OCI-LY7 (cell line): ENCODE data around the genes MTCH1, PIM1 and TBC1D22B.

DNA sequence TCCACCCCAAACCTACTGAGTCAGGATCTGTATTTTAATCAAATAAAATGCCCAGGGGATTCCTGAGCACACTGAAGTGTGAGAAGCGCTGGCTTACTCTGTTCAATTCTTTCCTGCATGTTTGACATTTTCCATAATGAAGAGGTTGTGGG is 441 bp upstream of the MAPK13 start:
- PRO-cap = no peak
- RAMPAGE, long total RNA = no peak

- PRO-cap = no peak
- RAMPAGE, long total RNA = no peak
Observed at GRCh38 chr6:36335583-36336101, 1.0 kb downstream of the BNIP5 start.

DNA sequence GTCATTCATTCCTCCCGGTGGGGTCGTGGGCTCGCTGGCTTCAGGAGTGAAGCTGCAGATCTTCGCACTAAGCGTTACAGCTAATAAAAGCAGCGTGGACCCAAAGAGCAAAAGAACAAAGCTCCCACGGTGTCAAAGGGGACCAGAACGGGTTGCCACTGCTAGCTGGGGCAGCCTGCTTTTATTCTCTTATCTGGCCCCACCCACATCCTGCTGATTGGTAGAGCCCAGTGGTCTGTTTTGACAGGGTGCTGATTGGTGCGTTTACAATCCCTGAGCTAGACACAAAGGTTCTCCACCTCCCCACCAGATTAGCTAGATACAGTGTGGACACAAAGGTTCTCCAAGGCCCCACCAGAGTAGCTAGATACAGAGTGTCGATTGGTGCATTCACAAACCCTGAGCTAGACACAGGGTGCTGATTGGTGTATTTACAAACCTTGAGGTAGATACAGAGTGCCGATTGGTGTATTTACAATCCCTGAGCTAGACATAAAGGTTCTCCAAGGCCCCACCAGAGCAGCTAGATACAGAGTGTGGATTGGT is 23.9 kb downstream of the ETV7 start:
- PRO-cap = unidirectional peak, minus-strand start at position 157 of the sequence
- RAMPAGE, long total RNA = no peak

DNA sequence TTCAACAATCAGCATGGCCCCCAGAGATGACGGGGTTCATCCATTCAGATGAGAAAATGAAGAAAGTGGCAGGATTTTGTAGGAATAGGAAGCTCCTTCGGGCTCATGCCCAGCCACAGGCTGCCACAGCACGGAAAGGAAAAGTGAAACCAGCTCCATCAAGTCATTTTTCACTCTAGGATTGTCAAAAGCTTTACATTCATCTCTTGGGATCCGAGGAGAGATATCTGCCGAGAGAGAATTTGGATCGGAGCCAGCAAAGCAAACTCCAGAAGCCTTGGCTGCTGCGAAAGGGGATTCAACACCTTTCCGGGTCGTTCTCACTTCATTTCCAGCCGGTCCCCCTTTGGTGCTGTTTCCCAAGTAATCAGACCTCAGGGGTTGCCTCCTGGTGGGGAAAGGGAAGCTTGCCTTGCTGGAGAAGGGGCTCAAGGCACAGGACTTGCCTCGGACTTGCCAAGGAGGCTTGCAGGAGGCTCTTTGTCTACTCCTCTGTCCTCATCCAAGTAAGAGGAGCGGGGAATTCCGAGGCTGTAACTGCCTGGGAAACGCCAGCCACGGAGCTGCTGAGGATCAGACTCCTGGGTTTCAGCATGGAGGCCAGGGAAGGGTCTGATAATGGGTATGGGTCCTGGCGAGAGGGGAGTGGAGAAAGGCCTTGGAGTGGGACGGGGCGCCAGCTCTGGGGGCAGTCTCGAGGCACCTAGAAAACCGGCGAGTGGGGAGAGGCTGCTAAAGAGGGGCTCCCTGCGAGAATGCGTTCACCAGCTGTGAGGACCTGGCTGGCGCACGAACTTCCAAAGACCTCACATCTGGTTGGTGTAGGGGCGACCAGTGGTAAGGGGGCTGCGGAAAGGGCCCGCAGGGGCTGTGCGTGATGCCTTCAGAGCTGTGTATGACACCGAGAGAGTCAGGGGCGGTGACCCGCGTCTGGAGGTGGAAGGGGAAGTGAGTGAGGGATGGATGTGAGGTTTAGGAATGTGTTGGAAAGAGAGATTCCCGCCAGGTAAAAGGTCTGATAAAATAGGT is 730 bp downstream of the ETV7 start:
- PRO-cap = no peak
- RAMPAGE, long total RNA = no peak

GRCh38 chr6:36443141-36443771 is 456 bp downstream of the KCTD20 start:
- PRO-cap = bidirectional peak, plus-strand start at chr6:36443326, minus-strand start at chr6:36443332; unidirectional peak, minus-strand start at chr6:36443613
- RAMPAGE, long total RNA = no peak

GRCh38 chr6:36616742-36617723 is 22.9 kb downstream of the SRSF3 start:
- PRO-cap = no peak
- RAMPAGE, long total RNA = no peak

- PRO-cap = no peak
- RAMPAGE, long total RNA = no peak
Observed at GRCh38 chr6:36683336-36683798, 4.9 kb downstream of the CDKN1A start.

DNA sequence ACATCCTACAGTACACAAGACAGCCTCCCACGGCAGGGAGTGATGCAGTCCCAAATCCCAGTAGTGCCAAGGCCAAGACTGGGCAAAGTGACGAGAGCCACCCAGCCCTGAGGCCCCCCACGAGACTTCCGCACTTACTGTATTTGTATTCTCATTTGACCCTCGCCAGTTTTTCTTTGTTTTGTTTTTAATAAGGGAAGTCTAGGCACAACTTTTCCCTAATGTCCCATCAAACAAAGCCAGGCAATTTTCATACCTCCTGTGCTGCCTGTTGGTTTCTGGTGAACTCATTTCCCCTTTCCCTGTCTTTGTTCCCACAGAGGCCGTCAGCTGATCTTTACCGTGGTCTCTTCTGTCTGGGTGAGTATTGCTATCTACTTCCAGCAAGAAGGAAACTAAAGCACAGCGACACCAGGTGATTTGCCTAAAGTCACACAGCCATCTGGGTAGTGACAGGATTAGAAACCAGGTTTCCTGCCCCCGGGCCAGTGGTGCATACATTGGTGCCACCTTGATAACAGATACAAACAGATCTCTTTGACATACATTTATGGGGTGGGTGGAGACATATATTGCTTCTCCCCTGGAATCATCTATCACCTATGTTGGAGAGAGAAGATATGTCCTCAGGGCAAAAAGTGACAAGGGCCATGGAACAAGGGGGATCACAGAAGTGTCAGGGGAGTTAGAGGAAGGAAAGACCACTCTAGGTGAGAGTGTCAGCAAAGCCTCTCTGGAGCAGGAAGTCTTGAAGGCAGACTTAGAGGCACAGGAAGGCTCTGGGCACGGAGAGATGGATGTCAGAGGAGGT is 59.6 kb downstream of the RAB44 start:
- PRO-cap = bidirectional peak, plus-strand start at position 468 of the sequence, minus-strand start at position 358 of the sequence
- RAMPAGE, long total RNA = no peak

GRCh38 chr6:36850099-36850534 is 10.9 kb upstream of the CPNE5 start:
- PRO-cap = no peak
- RAMPAGE, long total RNA = no peak

DNA sequence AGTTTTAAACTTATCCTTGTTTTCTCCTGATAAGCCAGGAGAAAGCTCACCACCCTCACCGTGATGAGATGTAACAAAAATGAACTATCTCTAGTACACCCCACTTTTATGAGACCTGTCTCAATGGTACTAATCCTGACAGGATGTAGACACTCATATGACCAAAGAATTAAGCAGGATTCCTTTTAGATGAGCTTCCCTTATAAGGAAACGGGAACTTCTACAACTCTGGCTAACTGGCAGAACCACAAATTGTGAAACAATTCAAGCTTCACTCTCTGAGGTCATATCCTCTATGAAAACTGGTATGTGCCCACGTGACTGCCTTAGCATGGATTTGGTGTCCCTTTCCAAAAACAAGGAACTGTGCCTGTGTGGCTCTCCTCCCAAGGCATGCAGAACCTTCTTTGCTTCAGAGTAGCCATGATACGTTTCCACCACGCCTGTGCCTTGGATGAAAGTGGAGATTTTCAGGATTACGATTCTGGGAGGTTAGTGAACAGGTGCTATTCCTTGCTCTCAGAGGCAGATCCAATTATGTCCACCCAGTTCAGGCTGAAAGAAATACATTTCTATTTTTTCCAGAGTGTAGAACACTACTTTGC is 14.1 kb upstream of the CPNE5 start:
- PRO-cap = no peak
- RAMPAGE, long total RNA = no peak

- PRO-cap = no peak
- RAMPAGE, long total RNA = no peak
Observed at GRCh38 chr6:36867669-36867956, 7.0 kb downstream of the PPIL1 start.

DNA sequence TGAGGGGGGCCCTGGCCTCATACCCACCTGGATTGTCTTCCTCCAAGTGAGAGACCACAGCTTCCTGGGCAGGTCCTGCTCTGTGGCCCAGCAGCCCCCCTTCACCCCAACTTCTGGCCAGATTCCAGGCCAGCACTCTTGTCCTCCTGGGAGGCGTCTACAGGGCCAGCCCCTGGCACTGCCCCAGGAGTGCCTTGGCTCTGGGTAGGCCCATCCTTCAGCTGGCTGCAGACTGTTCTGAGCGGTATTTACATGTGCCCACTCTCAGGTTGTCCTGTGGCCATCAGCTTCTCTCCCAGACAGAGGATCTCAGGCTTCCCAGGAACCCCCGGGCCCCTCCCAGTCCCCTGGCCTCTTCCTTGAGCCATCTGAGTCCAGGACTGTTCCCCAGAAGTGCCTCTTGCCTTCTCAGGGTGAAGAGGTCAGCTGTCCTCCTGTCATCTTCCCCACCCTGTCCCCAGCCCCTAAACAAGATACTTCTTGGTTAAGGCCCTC is 9.5 kb downstream of the PI16 start:
- PRO-cap = no peak
- RAMPAGE, long total RNA = no peak

- PRO-cap = bidirectional peak, plus-strand start at chr6:36986305, minus-strand start at chr6:36986145
- RAMPAGE, long total RNA = no peak
Observed at GRCh38 chr6:36985980-36987051, at the start of gene MTCH1. MTCH1 (minus strand) TSS chr6:36986196.

GRCh38 chr6:36987515-36987828 is 1.5 kb upstream of the MTCH1 start:
- PRO-cap = no peak
- RAMPAGE, long total RNA = no peak

DNA sequence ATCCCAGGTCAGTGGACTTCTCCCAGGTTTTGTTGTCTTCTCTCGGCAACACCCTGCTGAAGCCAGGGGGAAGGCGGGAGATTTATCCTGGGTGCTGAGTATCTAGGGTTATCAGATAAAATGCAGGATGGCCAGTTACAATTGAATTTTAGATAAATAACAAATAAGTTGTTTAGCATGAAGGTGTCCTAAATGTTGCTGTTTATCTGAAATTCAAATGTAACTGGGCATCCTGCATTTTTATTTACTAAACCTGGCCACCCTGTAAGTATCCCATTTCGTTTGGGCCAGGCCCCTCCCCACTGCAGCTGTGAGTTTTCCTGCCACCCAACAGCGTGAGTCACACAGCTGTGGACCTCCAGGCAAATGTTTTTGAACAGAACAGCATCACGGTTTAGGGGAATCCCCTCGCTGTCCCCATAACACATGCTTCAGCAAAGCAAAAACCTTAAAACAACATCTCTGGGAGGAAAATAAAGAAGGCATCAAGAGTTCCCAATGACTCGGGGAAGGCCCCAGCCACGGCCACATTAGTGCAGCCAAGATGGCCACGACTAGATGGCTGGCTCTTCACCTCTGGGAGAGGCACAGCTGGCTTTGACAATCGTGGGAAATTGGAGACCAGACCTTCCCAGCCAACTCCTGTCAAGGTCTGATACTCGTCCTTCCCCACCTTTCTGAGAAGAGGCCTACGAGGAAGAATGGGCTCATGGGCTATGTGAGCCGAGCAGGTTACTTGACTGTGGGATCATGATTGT is 43.3 kb downstream of the FGD2 start:
- PRO-cap = no peak
- RAMPAGE, long total RNA = no peak

DNA sequence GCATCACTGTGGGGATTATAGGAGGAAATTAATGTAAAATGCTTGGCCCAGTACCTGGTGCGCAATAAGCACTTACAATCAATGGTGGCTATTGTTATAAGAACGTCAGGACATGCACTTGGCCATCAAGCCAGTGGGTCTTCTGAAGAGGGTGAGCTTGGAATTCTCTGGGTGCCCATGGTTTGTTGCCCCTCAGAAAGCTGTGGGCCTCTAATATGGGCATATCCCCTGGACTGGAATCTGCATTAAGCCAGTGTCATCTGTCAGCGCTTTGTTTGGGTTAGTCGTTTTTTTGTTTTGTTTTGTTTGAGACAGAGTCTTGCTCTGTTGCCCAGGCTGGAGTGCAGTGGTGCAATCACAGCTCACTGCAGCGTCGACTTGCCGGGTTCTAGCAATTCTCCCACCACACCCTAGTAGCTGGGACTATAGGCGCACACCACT is 43.9 kb downstream of the FGD2 start:
- PRO-cap = no peak
- RAMPAGE, long total RNA = no peak

- PRO-cap = bidirectional peak, plus-strand start at chr6:37155633, minus-strand start at chr6:37155489
- RAMPAGE, long total RNA = no peak
Observed at GRCh38 chr6:37155272-37155782, 14.6 kb upstream of the PIM1 start.

DNA sequence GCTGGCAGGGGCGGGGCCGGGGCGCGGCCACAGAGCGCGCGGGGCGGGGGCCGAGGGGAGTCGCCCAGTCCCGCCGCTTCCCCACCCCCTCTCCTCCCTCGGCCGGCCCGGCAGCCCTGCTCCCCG is 149 bp upstream of the PIM1 start:
- PRO-cap = no peak
- RAMPAGE, long total RNA = no peak

DNA sequence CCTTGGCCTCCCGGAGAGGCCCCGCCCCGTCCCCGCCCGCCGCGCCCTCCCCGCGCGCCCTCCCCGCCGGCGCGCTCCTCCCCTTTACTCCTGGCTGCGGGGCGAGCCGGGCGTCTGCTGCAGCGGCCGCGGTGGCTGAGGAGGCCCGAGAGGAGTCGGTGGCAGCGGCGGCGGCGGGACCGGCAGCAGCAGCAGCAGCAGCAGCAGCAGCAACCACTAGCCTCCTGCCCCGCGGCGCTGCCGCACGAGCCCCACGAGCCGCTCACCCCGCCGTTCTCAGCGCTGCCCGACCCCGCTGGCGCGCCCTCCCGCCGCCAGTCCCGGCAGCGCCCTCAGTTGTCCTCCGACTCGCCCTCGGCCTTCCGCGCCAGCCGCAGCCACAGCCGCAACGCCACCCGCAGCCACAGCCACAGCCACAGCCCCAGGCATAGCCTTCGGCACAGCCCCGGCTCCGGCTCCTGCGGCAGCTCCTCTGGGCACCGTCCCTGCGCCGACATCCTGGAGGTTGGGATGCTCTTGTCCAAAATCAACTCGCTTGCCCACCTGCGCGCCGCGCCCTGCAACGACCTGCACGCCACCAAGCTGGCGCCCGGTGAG is at the start of gene PIM1:
TSS of gene PIM1 (plus strand) at position 87 of the 597 bp plus-strand sequence.
- PRO-cap = bidirectional peak, plus-strand start at position 87 of the sequence, minus-strand start outside the sequence; unidirectional peak, plus-strand start at position 216 of the sequence; bidirectional peak, plus-strand start at position 335 of the sequence, minus-strand start at position 328 of the sequence
- RAMPAGE, long total RNA = no peak

GRCh38 chr6:37257202-37258299 is at the start of gene TBC1D22B:
TBC1D22B (plus strand) TSS chr6:37257772.
- PRO-cap = unidirectional peak, plus-strand start at chr6:37257753; unidirectional peak, plus-strand start at chr6:37257772; bidirectional peak, plus-strand start at chr6:37258239, minus-strand start at chr6:37258136
- RAMPAGE, long total RNA = start-site peak on the plus strand at chr6:37257770-37257777, 168 and 62 reads in 2 replicates